Smooth muscle cell (in vitro differentiated cells): ENCODE measurements around a stretch of chr9.

GRCh38 chr9:125215137-125215505 is 14.8 kb downstream of the RABEPK start:
- RAMPAGE, long total RNA, result no peak

DNA sequence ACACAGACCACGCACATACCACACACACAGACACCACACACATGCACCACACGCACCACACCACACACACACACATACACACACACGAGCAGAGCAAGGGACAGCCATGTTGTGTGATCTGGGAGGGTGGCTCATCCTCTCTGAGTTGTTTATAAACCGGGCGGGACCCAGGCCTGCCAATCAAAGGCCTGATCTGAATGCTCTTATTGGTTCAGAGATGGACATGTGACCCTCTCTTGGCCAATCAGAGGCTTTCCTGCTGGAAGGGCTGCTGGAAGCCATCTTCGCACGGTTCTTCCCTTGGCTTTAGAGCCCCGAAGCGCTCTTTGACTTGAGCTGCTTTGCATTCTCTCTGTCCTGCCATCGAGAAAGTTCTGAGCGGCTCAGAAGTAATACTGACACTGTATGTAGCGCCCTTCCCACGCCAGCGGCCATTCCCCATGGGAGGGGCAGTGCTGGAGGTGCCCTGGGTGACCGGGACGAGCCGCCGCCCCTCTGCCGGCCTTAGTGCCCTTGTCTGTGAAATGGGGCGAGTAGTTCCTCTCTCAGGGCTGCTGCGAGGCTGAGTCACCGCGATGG is 148.6 kb downstream of the GAPVD1 start:
- RAMPAGE, long total RNA, result no peak

DNA sequence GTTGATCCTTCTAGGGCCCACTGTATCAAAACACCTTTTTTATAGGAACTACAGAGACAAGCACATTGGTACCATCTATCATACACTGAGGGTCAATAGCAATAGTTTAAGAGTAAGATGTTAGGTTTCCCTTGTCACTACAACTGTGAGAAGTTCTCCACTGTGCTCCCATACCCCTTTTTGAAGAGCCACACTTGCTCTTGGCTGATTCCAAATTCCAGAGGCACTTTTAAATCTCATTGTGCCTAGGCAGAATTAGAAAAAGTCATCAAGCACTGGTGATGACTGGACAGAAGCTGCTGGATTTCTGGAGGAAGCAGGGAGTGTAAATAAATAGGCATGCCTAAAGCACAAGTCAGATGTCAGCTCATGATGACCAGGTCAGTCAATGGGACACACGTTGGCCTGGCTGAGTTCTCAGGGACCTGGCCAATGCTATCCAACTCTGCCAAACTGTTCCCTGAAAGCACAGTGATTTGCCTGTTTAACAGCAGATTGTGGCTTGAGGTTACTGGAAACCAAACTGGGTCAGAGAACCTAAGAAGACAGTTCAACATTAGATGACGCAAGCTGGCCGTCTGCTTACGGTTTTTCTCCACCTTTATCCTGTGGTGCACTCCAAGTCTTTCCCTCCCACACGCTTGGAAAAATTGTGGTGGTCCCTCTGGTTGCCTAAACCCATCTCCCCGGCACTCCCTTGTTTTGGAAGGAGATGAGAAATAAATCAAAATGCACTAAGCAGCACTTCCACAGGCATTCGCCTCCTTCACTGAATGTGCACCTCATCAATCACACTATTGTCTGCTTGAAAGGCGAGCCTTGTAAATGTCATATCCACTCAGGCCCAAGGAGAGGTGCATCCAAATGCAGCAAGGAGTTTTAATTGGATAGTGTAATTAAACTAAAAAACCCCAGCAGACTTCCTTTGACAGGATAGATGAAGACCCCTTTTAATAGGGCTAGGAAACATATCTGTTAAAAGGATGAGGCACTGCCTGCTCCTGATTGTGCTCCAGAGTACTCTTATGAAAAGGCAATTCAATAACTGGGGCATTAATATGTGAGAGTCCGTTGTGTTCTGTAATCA is 199.3 kb downstream of the GAPVD1 start:
- RAMPAGE, long total RNA, result no peak

DNA sequence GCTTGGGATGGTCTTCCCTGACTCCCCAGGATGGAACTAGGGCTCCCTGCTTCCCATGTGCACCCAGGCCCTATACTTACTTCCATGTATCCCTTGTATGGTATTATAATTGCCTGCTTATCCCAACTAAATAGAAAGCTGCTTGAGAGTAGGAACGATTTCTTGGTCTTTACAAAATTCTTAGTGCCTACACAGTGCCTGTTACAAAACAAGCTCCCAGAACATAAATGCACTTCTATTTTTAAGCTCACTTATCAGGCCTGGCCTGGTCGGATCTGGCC is 172.2 kb downstream of the MAPKAP1 start:
- RAMPAGE, long total RNA, result no peak

GRCh38 chr9:125690464-125691072 is 16.4 kb downstream of the MAPKAP1 start:
- RAMPAGE, long total RNA, result no peak

DNA sequence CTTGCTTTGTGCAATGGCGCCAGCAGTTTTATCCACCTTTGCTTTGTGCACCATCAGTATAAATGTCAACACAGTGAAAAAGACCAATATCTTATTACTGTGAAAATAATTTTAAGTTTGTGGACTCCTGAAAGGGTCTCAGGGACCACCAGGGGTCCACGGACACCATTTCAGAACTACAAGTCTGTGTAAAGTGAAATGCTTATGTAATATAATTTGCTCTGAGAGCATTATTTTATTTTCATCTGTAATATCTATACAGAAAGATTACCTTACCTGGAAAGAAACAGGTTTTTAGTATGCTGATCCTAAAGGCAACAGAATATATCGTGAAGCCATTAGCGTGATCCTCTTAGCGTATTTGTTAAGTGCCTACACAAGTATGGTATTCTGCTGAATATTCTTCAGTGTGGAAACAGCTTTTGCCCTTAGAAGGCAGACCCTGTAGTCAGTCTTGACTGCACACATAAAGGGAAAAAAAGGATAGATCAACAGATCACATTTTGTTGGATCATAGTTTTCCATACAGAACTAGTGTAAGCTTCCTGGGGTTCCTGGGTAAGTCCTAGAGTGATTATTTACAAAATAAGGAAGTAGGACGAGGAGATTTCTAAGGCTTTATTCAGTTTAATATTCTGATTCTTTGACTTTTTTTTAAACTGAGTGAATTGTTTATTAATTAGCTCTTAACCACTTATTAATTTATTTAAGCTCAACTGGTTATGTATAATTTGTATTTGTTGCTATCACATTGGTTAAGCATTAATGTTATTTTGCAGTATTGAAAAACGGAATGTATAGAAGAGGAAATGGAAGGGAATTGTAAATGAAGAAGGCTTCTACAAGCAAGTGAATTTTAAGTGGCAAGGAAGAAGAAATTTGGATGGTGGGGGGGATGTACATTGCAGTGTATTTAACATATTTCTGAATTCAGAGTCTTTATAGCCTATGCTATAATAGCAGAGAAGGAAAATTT is 22.3 kb downstream of the PBX3 start:
- RAMPAGE, long total RNA, result no peak

GRCh38 chr9:125785466-125786815 is 38.8 kb downstream of the PBX3 start:
- RAMPAGE, long total RNA, result no peak

DNA sequence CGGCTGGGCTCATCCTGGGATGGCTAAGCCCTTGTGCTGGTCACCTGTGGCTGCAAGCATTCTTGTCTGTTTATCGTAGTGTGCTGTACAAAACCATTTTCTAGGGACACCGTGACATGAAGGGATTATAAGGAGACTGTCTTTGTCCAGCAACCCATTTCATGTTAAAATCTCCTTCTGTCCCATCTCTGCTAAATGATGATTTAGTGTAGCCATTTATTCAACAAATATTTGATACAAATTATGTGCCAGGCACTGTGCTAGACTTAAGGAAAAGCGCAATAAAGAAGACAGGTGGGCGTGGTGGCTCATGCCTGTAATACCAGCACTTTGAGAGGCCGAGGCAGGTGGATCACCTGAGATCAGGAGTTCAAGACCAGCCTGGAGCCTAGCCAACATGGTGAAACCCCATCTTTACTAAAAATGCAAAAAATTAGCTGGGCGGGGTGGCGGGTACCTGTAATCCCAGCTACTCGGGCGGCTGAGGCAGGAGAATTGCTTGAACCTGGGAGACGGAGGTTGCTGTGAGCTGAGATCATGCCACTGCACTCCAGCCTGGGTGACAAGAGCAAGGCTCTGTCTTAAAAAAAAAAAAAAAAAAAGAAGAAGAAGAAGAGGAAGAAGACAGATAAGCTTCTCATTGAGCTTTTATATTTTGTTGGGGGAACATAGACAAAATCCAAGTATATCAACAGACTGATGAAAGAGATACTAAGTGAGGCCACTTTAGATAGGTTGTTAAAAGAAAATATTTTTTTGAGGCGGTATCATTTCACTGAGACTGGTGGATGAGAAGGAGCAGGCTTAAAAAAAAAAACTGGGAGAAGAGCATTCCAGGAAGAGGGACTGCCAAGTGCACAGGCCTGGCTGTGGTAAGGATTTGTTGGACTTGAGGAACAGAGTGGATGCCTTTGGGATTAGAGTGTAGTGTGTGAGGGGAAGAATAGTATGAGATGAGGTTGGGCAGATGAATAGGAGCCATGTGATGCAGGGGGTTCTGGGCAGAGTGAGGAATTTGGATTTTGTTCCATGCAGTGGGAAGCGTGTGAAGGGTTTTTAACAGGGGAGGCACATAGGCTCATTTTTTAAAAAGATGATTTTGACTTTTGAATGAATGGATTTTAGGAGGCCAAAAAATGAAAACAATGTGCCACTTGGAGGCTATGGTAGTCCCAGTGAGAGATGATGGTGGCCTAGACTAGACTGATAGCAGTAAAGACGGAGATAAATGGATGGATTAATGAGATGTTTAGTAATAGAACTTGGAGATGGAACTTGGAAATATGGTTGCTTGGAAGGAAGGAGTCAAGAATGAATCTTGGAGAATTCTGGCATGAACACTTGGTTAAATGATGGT is 57.7 kb downstream of the PBX3 start:
- RAMPAGE, long total RNA, result no peak

DNA sequence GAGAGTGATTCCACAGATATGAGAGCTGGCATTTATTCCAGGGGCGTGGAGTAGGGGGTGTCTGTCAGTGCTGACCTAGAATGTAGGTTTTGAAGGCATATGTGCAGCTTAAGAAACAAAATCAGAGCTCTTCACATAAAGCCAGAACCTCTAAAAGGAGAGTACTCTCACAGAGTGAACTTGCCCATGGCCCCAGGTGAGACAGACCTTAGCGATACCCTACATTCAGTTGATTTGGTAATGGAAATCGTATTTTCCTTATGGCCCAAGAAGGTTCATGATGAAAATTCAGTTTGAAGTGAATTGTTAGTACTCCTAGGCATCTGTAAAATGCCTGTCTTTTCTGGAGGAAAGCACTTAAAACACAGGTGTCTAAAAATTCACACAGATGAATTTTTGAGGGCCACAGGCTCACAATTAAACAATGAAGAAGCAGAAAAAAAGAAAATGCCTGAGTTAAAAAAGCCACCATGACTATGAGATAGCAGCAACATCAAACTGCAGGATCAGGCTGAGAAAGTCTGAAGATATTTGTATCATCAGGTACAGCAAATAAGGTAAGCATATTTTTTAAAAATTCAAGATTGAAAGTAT is 121.4 kb downstream of the PBX3 start:
- RAMPAGE, long total RNA, result no peak

- RAMPAGE, long total RNA, result no peak
These were observed 182.4 kb downstream of the PBX3 start for GRCh38 chr9:125929519-125929971.

DNA sequence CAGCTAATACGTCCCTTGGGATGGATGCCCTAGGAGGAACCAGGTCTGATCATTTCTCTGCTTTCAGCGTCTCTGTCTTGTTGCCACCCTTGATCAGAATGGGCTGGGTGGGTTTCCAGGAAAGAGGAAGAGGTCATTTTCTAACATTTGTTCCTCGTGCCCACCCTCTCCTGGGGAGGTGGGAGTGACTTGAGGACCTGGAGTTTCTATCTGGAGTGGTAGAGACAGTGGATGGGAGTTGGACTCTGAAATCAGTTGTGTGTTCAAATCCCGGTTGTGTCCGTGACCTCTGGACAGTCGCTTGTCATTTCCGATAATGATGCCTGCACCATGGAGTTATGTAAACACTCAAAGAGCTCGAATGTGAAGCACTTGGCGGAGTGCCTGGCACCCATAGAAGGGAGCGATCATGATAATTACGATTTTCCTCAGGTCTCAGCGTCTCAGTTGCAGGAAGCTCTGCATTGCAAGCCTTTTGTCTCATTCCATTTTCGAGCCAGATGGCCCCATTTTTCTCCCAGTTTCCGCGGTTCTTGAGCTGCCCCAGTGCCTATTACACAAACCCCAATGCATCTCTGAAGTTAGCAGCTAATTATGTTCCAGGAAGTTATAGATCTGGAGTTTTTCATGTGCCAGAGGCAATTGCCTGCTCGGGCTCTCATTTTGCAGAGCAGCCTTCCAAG is 175.6 kb upstream of the MVB12B start:
- RAMPAGE, long total RNA, result no peak

DNA sequence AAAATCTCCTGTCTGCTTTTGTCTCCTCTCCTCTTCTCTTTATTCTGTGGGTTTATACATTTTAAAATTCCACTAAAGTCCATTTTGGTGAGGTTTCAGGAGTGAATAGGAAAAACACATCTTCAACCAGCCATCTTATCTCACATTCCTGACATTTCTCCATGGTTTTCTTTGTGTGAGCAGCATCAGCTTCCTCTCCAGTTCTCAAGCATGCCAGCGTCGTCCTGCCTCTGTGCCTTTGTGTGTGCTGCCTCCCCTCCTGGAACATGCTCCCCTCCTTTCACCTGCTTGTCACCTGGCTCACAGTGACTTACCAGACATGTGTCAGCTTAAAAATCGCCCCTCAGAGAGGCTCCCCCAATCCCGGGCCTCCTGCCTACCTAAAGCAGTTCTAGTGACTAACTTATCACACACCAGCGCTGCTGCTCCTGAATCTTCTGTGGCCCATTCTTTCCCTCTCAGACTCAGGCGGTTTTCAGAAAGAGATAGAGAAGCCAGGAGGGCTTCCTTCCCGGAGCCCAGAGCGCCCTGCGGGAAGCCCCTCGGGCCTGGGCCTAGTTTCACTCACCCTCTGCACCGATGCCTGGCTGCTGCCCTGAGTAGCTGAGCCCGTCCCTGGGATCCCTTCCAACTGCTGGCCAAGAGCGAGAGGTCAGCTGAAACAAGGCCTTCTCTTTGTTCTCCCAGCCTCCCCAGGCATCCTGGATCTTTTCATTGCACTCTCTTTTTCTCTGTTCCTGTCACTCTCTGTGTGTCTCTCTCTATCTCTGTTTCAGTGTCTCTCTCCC is 51.2 kb upstream of the MVB12B start:
- RAMPAGE, long total RNA, result no peak

DNA sequence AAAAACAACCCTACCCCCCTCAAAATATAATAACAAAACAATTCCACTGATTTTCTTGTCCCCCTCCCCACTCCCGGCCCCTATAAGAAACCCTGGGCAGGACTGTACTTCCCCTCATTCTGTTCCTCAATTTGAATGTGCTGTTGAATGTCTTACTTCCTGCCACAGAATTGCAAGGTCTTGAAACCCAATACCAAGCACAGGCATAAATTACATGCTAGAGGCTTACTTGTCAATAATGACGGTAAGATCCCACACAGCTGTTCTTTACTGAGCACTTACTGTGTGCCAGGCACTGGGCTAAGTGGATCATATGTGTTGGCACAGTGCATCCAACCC is 63.3 kb downstream of the MVB12B start:
- RAMPAGE, long total RNA, result no peak

GRCh38 chr9:126721400-126722120 is 83.3 kb upstream of the ZBTB43 start:
- RAMPAGE, long total RNA, result no peak

DNA sequence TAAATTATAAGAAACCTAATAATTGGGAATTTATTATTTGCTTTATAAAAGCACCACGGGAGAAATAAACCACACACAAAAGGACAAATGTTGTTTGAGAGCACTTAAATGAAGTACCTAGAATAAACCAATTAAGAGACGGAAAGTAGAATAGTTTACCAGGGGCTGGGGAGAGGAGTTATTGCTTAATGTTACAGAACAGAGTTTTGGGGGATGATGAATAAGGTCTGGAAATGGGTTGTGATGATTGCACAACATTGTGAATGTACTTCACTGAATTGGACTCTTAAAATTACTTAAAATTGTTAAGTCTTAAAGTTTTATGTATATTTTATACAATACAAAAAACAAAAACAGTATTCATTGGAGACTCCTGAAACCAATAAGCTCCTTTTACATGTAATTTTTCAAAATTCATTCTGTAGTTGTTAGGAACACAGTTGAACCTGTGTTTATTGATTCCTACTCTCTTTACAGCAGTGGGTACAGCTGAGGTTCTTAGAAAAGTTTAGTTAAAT is 1.5 kb downstream of the ZBTB43 start:
- RAMPAGE, long total RNA, result no peak

DNA sequence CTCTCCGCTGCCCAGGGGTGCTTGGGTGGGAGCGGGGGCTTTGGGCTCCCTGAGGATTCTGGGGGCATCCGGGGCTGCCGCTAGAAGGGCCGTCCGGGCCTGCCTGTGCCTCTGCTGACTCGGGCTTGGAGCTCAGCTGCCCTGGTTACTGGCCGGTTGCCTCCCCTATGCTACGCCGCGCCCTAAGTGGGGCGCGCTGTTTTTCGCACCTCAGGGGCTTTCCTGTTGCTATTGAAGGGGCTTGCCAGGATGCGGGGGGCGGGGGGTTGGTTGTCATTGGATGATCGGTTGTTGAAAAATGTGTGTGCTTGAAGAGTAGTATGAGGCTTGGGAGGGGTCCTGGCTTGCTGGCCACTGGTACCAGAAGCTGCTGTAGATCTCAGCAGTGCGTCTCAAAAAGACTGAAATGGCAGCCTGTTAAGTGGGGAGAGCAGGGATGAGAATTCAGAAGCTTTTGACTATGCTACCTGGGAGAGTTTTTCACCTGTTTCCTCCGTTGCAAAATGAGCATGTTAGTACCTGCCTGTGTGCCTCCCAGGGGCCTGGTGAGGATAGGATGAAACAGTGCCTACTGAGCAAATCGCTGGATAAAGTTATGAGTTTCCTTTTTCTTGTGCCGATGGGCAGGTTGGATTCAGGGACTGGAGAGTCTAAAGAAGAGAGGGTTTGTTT is 1.1 kb downstream of the RALGPS1 start:
- RAMPAGE, long total RNA, result no peak

- RAMPAGE, long total RNA, result no peak
These were observed 23.3 kb downstream of the ANGPTL2 start for GRCh38 chr9:127099147-127099549.

GRCh38 chr9:127126956-127127490 is 4.6 kb upstream of the ANGPTL2 start:
- RAMPAGE, long total RNA, result no peak

GRCh38 chr9:127128223-127129265 is 6.1 kb upstream of the ANGPTL2 start:
- RAMPAGE, long total RNA, result no peak

GRCh38 chr9:127166681-127167402 is 44.4 kb upstream of the ANGPTL2 start:
- RAMPAGE, long total RNA, result no peak